LUHMES (cell line): ENCODE data around the gene UPP1.

DNA sequence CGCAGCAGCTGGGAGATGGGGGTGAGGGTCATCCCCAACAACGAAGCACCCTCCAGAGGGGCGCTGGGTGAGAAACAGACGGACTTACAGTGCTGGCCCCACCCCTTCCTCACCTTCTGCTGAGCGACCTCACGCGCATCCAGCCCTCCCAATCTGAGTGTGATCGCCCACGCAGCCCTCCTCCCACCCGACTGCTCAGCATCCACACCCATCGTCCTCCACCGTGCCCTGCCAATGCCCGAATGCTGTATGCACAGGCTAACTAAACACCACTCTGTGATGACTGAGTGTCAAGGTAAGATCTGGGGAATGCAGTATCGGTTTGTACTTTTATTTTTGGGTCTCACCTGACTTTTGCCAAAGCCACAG lies 109.1 kb downstream of the TNS3 start:
- PRO-cap, result no peak

DNA sequence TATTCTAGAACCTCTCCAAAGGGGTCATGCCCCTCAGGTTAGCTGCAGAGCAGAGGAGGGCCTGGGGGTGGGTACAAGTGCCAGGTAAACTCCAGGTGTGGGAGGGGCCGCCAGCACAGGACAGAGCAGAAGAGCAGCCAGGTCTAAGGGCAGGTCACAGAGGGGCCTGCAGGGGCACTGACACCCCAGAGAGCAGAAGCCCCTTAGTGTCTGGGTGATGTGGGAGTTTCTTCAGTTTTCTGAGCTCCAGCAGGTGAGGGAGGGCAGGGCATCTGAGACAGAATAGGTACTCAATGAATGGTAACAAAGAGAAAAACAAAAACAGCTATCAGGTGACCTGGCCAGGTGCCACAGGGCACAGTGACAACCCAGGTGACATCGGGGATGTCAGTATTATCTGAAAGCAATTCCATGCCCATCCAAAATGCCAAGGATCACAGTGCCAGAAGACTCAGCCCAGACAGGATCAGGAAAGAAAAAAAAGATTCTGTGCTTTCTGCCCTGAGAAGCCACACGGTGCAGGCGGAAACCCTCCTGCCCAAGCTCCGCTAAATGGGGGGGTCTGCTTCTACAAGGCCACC lies 104.5 kb downstream of the TNS3 start:
- PRO-cap, result no peak

- PRO-cap, result no peak
These were observed 81.8 kb downstream of the TNS3 start for GRCh38 chr7:47500139-47500433.

- PRO-cap, result no peak
These were observed 61.5 kb downstream of the TNS3 start for GRCh38 chr7:47520080-47521062.

- PRO-cap, result no peak
These were observed 19.5 kb upstream of the TNS3 start for GRCh38 chr7:47601185-47601970.

- PRO-cap, result no peak
These were observed 40.4 kb upstream of the TNS3 start for GRCh38 chr7:47622108-47622852.

- PRO-cap, result no peak
These were observed 87.5 kb upstream of the TNS3 start for GRCh38 chr7:47669327-47669934.

- PRO-cap, result no peak
These were observed 14.2 kb downstream of the HUS1 start for GRCh38 chr7:47965183-47965573.

DNA sequence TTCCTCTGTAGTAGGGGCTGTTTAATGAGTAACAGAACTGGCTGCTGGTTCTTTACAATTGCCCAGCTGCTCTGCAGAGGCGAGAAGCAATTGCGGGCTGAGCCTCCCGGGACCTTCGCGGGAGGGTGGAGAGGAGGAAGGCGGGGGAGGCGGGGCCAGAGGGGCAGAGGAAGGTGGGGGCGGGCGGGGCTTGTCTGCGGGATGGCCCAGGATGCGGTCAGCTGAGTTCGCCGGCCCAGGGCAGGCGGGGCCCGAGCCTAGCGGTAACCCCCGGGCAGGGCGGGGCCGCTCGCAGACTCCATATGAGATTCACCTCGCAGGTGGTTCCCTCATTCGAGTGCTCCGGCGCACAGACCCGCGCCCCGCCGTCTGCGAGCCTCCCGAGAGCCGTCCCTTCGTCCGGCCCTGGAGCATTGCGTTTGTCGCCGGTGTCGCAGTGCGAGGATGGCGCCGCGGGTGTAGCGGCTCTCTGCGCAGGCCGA lies at the start of gene UPP1:
Gene UPP1, plus strand, starts transcription at position 332 of the 482 bp plus-strand sequence.
- PRO-cap, result bidirectional peak, plus-strand start at position 331 of the sequence, minus-strand start at position 74 of the sequence

DNA sequence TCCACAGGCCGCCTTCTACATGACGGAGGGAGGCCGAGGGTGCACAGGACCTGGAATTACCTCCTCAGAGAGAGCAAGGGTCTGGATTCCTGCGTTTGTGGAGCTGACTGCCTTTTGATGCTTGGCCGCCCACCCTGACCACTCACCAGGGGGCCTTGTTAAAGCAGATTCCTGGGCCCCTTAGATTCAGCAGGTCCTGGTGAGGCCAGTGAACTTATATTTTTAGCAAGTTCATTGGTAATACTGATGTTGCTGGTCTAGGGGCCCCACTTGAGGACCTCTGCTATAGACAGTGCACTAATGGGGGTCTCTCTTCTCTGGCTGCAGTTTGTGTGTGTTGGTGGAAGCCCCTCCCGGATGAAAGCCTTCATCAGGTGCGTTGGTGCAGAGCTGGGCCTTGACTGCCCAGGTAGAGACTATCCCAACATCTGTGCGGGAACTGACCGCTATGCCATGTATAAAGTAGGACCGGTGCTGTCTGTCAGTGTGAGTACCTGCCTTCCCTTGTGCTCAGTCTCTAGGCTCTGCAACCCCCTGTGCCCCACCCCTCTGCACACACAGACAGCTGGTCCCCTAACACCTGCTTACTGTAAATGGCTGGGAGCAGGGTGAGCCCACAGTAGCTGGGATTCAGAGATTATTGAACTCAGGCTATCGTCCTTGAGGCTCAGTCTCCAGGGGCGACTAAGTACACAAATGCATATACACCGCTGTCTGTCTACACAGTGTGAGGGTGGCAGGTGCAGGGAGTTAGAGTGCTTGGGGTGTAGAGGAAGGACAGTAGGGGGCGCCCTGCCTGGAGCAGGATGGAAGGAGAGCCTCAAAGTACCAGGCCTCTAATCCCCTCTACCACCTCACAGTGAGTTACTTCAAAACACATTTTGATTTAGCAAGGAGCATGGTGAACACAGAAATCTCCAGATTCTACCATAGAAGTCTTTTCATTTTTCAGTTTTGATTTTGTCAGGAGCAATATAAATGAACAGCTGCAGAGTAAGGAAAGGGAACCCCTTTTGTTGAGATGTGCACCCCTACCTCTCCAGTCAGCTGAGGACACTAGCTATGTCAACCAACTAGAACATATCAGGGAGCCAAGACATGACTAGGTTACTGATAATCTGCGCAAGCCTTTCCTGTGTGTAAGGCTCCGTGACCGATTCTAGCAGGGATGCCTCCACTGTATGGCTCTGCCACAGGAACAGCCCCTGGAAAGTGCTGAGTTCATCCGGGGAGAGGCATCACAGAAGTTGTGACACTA lies 12.9 kb downstream of the UPP1 start:
- PRO-cap, result no peak

DNA sequence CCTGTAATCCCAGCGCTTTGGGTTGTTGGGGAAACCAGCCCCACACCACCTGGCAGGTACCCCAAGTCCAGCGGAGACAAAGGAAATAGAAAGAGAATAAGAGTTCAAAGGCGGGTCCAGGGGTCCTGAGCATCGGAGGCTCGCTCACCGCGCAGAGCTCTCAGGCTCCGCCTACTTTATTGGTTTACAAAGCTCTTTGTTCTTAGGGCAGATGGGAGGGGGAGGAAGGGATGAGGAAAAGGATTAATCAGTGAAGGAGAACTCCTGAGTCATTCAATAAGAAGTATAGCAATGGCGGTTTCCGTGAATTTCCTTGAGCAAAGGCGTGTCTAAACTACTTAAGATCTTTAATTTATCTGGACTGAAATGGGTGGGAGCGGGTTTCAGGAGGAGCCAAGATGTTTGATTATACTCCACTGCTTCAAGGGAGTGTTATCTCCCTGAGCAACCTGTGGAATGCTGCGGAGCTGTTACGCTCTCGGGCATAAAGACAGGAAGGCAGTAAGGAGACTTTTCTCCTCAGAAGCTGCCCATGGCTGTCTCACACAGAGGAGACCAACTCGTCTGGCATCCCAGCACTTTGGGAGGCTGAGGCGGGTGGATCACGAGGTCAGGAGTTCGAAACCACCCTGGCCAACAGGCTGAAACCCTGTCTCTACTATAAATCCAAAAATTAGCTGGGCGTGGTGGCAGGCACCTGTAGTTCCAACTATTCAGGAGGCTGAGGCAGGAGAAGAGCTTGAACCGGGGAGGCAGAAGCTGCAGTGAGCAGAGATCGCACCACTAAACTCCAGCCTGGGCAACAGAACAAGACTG lies 29.8 kb downstream of the ABCA13 start:
- PRO-cap, result no peak

- PRO-cap, result no peak
These were observed 143.0 kb upstream of the VWC2 start for GRCh38 chr7:49630465-49630792.

- PRO-cap, result no peak
These were observed 142.7 kb upstream of the VWC2 start for GRCh38 chr7:49630793-49631128.

DNA sequence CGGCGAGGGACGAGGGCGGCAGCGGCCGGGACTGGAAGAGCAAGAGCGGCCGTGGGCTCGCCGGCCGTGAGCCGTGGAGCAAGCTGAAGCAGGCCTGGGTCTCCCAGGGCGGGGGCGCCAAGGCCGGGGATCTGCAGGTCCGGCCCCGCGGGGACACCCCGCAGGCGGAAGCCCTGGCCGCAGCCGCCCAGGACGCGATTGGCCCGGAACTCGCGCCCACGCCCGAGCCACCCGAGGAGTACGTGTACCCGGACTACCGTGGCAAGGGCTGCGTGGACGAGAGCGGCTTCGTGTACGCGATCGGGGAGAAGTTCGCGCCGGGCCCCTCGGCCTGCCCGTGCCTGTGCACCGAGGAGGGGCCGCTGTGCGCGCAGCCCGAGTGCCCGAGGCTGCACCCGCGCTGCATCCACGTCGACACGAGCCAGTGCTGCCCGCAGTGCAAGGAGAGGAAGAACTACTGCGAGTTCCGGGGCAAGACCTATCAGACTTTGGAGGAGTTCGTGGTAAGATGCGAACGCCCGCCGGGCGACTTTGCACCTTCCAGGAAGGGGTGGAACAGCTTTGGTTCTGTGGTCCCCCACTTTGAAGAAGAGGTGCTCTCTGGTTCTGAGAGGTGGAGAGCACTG lies 2.3 kb downstream of the VWC2 start:
- PRO-cap, result no peak

DNA sequence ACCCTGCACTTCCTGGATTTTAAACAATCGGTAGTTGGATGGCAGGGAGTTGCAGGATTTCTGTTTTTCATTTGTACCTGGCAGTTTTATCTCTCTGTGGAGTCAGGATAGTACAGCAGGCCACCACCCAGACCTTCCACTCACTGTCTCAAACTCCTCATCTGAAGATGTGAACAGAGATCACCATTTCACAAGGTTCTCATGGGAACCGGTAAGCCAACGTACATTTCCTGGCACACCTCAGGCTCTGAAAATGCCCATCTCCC lies 42.2 kb upstream of the IKZF1 start:
- PRO-cap, result no peak

GRCh38 chr7:50316104-50316701 lies 11.7 kb downstream of the IKZF1 start:
- PRO-cap, result no peak

DNA sequence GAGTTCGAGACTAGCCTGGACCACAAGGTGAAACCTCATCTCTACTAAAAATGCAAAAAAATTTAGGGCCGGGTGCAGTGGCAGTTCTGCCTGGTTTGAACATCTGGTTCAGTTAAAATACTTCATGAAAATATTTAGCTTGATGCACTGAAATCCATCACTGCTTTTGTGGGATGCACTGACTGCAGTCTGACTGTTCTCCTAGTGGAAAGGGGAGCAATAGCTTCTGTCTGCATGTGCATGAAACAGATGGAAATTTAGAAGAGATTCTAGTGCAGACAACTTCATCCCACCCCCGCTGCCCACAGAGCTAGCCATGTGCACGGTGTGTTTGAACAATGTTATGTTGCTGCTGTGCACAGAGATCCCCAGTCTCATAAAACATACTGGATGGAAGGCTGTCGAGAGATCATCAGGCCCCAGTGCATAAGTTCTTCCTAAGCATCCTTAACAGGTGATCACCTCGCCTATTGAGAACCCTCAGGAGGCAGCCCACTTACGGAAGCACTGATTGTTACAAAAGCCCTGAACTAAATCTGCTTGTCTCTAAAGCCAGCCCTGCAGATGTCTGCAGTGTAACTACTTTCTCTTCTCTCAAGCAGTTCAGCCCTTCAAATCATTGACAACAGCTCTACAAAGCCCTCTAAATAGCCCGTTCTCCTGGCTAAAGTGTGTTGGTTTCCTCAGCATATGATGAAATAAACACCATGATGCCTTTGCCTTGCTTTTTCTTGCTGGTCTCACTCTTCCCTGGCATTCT lies 41.5 kb downstream of the IKZF1 start:
- PRO-cap, result no peak

DNA sequence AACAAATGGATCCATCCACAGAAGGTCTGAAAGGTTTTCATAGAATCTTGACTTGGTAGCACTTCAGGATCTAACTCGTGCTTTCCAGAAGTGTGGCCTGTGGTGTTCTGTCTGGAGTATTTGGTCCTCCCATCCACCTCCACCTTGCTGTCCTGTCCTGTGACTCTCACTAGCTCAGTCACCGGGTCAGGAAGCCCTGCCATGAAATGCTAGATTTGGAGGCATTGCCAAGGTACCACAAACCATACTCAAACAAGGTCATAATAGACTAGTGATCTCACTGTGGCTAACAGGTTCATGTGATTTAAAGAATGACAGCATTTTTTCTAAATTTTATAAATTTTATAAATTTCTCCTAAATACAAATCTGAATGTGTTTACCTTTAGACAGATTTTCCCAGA lies 59.2 kb downstream of the IKZF1 start:
- PRO-cap, result no peak

DNA sequence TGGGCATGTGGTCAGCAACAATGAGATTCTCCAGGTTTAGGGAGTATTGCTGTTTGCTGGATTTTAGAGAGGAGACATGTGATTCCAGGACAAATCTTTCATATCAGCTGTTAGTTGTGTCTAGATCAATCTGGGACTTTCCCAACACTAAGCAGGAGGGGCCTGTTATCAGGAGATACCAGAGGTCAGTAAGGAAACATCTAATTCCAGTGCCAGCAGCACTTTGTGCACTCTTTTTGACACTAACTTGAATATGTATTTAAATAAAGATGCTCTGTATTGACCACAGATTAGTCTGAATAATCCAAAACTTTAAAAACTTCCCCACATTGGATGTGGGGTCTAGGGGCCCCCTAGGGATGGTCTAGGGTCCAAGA lies 6.3 kb upstream of the FIGNL1 start:
- PRO-cap, result no peak

DNA sequence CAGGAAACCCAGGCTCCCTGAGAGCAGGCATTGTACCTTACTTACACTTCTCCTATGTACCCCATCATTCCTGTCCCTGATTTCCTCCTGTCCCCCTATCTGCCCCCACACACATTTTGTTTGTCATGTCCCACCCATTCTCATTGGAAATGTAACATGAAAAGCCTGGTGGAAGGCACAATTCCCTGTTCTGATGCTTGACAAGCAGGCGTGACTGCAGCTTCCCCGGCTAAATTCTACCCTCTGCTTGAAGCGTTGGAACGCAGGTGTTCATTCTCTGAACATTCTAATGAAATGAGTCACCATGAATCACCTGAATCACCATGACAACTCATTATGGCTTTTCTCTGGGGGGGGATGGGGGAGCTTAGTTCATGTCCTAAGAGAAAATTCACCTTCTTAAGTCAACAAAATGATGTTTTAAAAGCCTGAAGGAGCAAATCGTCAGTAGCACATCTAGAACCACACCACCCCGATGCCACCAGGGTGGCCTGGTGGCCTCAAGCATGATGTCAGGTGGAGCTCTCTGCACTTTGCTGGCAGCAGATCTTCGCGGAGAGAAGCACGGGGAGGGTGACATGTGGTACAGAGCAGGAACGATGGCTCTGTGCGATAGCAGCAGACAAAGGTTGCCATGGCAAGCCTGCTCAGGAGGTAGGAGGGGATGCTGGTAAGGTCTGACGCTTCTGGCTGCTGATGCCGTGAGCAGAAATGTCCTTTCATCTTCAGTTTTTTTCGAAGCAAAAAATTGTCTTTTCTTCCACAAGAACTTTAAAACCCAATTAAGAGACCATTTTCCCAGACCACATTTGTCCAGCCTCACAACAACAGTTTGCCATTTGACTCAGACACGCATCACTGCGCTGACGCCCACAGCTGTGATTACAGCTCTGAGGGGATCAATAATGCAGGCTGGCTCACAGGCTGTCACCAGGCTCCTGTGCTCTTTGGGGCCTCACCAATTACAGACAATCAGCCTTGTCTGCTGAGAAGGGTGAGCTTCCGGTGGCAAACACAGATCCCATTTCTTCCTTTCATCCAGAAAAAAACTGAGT lies 33.6 kb downstream of the DDC start:
- PRO-cap, result no peak